Cerebral cortex (tissue), 2 donors: ENCODE measurements around a stretch of chr13.

GRCh38 chr13:113851325-113852149 is 12.3 kb downstream of the GAS6 start:
- PRO-cap, 2 experiments, result no peak in any of the 2 experiments

- PRO-cap, 2 experiments, result peak in 1 of 2 experiments; most common minus-strand start chr13:113853387 (in 1)
These were observed 10.5 kb downstream of the GAS6 start for GRCh38 chr13:113853271-113853902.

DNA sequence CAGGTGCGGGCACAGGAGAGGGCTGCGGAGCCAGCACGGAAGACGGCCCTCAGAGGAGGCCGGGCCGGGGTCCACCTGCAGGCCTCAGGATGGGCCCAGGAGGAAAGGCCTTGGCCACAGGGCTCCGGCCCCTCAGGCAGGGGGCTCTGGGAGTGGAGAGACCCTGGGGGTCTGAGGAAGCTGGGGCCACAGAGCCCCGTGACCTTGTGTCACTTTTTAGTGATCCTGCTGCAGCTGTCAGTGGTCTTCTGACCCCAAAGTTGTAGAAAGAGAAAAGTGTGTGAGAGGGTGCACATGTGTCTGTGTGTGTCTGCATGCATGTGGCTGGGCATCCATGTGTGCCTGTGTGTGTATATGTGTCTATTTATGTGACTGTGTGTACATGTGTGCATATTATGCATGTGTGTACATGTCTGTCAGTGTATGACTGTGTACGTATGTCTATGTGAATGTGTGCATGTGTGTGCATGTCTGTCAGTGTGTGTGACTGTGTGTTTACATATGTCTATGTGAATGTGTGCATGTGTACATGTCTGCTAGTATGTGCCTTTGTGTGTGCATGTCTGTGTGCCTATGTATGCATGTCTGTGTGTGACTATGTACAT is 5.9 kb downstream of the GAS6 start:
- PRO-cap, 2 experiments, result no peak in any of the 2 experiments

- PRO-cap, 2 experiments, result peak in 1 of 2 experiments; most common plus-strand start chr13:113863840 (in 1)
These were observed 207 bp downstream of the GAS6 start for GRCh38 chr13:113863816-113863921.

GRCh38 chr13:113928627-113929154 is 45.2 kb downstream of the C13orf46 start:
- PRO-cap, 2 experiments, result no peak in any of the 2 experiments

DNA sequence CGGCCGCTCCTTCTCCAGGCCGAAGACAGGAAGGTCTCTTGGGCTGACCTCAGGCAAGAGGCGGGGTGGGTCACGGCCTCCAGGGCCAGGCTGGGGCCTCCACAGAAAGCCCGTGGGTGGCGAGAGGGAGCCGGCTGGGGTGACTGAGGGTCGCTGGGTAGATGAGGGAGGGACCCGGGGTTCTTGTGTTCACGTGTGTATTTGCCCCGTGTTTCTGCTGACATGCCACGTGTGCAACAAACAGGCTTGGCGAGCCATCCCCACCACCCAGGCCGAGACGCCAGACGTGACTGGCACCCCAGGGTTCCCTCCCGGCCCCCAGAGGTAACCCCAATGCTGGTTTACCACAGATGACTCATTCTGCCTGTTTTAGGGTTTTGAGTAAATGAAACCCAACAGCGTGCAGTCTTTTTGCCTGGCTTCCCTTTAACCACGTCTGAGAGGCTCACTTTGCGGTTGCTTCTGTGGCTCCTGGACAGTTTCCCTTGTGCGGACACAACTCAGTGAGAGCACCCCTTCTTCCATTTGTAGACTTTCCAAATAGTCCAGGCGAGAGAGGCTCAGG is 42.9 kb downstream of the C13orf46 start:
- PRO-cap, 2 experiments, result no peak in any of the 2 experiments

DNA sequence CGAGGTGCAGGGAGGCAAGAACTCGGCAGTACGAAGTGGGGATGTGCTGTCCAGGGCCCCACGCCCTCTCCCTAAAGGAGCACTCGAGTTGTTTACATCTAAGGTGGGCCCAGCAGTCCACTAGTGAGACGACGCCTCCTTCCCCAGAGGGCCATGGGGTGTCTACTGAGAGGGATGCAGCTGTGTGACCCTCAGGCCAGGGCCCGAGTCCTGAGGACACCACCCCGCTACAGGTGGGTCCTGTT is 4.2 kb downstream of the C13orf46 start:
- PRO-cap, 2 experiments, result no peak in any of the 2 experiments

DNA sequence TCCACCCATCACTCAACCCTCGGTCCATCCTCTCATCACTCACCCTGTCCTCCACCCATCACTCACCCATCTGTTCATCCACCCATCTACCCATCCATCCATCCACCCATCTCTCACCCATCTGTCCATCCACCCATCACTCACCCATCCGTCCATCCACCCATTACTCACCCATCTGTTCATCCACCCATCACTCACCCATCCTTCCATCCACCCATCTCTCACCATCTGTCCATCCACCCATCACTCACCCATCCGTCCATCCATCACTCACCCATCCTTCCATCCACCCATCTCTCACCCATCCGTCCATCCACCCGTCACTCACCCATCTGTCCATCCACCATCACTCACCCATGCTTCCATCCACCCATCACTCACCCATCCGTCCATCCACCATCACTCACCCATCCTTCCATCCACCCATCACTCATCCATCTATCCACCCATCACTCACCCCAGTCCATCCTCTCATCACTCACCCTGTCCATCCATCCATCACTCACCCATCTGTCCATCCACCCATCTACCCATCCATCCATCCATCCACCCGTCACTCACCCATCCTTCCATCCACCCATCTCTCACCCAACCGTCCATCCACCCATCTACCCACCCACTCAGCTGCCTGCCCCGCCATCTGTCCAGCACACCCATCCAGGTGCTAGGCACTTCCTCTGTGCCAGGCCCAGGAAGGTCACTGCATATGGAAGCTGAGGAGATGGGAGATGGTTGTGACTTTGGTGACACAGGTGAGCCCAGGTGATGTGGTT is 15.4 kb upstream of the C13orf46 start:
- PRO-cap, 2 experiments, result no peak in any of the 2 experiments

GRCh38 chr13:114020853-114021381 is 47.0 kb upstream of the C13orf46 start:
- PRO-cap, 2 experiments, result no peak in any of the 2 experiments

DNA sequence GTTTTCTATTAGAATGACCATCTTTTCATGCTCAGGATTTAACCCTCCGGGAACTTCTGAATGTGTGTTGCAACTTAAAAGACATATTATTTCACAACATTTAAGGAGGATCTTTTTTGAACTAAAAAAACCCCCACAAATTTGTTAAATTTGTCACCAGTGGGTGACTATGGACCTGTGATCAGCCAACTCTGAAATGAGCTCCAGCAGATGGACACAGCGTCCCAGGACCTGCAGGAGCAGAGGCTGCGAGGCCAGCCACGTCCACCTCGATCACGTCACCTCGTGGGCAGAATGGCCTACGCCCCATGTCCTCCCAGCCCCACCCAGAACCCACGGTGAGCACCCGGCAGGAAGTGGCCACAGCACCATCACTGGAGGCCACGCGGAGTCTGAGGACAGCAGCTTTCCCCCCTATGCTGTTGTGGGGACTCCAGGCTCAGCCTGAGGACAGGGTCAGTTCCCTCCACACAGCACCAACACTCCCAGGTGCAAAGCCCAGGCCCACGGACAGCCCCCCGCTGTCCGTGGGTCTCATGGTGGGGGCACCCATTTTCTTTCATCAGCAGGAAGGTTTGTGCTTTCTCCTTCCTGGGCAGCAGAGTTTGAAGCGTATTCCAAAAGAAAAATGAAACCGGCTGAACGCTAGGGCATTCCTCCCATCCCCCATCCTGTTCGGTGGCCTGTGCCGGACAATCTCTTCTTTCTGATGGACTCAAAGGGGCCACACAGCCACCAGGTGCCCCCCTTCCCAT is 68.3 kb downstream of the RASA3 start:
- PRO-cap, 2 experiments, result peak in 1 of 2 experiments; most common minus-strand start position 607 of the sequence (in 1)

GRCh38 chr13:114077874-114078192 is 54.6 kb downstream of the RASA3 start:
- PRO-cap, 2 experiments, result peak in 1 of 2 experiments; most common plus-strand start chr13:114078090 (in 1); most common minus-strand start chr13:114077935 (in 1)

DNA sequence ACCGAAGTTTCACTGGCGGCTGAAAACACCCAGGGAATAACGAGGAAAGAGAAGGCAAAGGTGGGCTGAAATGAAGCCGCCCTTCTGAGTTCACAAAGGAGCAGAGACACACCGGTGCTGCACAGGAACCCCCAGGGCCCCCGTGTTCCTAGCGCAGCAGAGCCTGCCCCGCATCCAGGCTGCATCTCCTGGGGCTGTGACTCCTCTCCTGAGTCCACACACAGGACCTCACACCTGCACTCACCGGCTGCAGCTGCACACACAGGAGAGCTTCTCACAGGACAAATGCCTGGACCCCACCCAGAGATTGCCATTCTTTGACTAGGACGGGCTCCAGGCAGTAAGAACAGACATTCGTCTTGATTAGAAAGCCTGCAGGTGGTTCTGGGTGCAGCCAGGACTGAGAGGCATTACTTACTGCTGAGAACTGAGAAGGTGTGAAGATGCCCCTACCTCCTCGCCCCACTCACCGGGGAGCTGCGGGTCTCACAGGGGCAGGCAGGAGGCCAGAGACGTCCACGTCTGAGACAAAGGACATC is 50.6 kb downstream of the RASA3 start:
- PRO-cap, 2 experiments, result no peak in any of the 2 experiments

- PRO-cap, 2 experiments, result no peak in any of the 2 experiments
These were observed 38.6 kb downstream of the RASA3 start for GRCh38 chr13:114093525-114094491.

- PRO-cap, 2 experiments, result no peak in any of the 2 experiments
These were observed 11.2 kb upstream of the CFAP97D2 start for GRCh38 chr13:114167903-114168289.

GRCh38 chr13:114280263-114280929 is 1.0 kb upstream of the UPF3A start:
- PRO-cap, 2 experiments, result peak in 1 of 2 experiments; most common plus-strand start chr13:114280765 (in 1); most common minus-strand start chr13:114280725 (in 1)

GRCh38 chr13:114291413-114292010 is 10.1 kb downstream of the UPF3A start:
- PRO-cap, 2 experiments, result no peak in any of the 2 experiments

- PRO-cap, 2 experiments, result no peak in any of the 2 experiments
These were observed 15.6 kb upstream of the CHAMP1 start for GRCh38 chr13:114298651-114299198.